ENCODE measurements around a stretch of chr10.

- PRO-cap: unidirectional peak, plus-strand start at chr10:3172274
Observed at GRCh38 chr10:3171954-3172616, 497 bp downstream of the PITRM1 start.

DNA sequence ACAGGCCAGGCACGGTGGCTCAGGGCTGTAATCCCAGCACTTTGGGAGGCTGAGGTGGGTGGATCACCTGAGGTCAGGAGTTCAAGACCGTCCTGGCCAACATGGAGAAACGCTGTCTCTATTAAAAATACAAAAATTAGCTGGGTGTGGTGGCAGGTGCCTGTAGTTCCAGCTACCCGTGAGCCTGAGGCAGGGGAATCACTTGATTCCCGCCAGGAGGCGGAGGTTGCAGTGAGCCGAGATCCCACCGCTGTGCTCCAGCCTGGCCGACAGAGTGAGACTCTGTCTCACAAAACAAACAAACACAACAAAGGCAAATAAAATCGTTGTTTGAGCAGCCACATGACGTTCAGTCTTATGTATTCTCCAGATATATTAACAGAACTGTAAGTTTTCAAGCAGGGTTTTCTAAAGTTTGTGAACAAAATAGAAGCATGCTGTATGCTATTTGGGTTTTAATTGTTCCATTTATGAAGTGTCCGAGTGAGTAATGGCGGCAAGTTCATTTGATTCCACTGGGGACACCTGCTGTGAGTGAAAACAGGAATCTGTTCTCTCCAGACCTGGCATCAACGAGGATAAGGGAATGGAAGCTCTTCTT lies 122.4 kb upstream of the PITRM1 start:
- PRO-cap: no peak

DNA sequence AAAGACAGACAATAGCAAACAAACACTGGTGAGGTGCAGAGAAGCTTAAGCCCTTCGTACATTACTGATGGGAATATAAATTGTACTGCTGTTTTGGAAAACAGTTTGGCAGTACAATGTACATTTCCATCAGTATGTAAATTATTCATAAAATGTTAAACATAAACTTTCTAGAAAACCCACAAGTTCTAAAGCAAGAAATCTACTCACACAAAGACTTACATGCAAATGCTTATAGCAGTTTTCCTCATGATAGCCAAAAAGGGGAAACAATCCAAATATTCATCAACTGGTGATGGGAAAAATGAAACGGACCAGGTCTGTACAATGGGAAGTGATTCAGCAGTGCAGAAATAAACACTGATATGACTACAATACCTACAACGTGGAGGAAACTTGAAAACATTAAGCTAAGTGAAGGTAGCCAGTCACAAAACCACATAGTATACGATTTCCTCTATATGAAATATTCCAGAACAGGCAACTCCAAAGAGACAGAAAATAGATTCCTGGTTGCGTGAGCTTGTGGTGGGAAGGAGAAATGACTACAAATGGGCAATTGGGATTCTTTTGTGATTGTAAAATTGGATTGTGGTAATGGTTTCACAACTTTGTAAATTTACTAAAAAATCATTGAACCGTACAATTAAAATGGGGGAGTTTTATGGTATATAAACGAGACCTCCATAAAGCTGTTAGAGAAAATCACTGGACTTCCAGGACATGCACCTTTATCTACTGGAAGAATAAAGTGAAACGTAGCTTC lies 263.1 kb upstream of the PITRM1 start:
- PRO-cap: bidirectional peak, plus-strand start at position 489 of the sequence, minus-strand start at position 258 of the sequence

DNA sequence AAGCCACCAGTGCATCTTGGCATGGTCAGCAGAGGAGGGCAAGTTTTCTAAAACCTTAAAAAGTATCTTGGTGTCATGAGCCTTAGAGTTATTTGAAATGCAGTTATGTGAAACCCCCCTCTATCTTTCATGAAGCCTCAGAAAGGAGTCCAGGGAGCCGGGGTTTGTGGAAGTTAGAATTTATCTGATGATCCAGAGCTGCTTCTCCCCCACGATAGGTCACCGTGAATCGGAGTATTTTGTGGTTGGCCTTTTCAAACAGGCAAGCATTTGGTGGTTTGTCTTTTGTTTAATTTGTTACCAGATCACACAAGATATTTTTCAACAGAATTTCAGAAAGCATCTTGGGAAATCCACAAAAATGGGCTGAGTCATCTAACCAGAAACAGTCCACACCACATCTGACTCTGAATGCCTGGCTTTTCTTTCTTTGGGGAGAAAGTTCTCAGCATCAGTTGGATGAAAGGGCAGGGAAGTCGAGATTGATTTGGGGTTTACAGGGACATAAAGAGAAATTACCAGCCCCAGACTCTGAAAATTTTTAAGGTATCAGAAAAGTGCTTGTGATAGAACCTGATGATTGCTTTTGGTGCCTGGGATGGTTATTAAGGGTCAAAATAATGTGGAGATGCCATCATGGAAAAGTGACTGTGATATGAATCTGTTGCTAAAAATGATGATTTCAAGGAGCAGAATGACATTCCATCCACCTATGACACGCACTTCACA lies 295.7 kb upstream of the PITRM1 start:
- PRO-cap: no peak

DNA sequence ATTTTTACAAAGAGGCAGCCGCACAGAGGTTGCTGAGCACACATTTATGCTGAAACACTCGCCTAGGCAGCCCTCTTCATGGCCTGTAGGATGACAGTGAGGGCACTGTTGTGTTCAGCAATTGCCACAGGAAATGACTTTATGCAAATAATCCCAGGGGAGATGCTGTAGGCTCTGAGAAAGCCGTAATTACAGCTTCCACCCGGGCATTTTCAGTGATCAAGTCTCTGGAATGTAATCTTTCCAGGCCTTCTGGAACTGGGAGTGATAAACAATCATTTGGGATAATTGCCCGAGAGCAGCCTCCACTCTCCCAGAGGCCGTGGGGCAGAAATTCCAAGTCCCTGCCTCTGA lies 300.5 kb downstream of the KLF6 start:
- PRO-cap: bidirectional peak, plus-strand start at position 215 of the sequence, minus-strand start at position 85 of the sequence

DNA sequence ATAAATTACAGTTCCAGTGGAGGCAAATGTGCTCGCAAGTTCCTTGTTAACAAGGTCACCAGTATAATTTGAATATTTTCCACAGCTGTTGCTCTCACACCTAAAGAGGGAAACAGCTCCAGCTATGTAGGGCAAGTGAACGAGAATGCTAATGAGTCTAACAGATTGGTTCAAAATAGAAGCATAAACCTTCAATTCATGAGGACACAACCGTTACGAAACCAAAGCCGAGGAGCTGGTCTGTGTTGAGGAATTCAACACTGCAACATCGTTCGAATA lies 161.3 kb downstream of the KLF6 start:
- PRO-cap: unidirectional peak, plus-strand start at position 219 of the sequence

GRCh38 chr10:3762735-3763613 lies 22.0 kb downstream of the KLF6 start:
- PRO-cap: no peak

- PRO-cap: no peak
Observed at GRCh38 chr10:3763843-3764520, 21.0 kb downstream of the KLF6 start.

DNA sequence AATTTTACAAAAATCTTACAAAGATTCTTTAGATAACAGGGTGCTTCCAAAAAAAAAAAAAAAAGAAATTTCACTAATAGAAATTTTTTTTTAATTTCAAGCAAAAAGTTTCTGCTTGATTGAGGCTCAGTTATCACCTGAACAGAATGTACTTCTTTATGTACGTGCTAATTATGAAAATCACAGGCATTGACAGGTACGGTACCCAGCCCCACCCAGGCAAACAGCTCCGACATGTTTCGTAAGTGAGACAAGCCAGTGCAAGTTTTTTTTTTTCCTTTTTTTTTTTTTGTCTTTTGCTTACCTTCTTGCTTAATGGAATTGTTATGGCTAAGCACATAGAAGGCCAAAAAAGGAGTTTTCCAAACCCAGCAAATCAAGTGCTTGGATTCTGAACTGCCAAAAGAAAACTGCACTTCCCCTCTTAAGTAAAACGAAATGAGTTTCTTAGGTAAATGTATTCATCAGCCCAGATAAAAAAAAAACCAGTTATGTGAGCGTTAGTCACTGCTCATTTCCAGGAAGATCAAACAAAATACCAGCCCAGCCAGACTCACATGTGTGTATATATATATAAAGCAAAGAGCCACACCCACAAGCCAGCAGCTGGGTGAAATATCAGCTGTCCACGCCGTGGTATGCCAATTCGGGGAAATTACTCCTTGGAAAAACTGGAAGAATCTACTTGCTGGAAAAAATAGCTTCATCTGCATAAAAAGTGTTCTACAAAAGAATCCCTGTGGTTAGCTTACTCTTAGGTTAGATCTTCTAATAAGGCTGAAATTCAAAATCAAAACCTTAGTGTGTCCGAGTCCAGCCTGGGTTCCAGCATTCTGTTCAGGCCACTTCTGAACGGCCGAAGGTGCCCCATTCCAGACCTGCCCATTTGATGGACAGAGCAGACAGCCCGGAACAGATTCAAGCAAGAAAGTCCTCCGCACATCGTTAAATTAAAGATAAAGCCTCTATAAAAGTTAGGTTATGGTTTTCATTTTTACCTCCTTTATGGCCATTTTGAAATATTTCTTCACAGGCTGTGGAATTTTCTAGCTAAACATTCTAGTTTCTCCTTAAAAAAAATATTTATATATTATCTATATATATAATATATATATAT lies 8.0 kb downstream of the KLF6 start:
- PRO-cap: bidirectional peak, plus-strand start at position 597 of the sequence, minus-strand start at position 435 of the sequence

DNA sequence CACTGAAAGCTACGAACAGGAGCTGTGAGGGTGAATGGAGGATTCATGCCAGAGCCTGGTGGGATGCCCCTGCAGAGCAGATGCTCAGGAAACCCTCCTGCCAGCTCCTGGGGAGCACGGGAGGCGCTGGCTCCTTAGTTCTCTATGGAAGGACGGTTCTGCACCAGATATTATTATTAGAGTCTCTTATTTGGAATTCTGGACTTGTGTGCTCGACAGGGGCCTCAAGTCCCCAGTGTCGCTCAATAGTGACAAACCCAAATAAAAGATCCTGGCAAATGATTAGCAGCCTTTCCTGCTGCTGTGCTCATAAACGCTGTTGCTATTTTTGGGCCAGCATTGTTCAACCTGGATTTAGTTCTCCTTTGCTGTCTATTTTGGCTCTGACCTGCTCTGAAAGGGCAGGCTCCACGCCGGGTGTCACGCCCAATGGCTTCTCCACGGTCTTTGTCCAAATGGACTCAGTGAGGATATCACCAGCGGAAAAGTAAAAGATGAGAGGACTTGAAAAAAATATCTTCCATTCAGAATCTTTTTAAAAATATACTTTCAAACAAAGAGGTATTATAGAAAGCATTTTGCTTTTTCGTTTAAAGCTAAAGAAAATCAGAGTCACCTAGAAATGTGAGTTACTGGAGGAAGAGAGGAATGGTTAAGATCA lies 23.1 kb upstream of the KLF6 start:
- PRO-cap: no peak

- PRO-cap: no peak
Observed at GRCh38 chr10:3852014-3852210, 66.9 kb upstream of the KLF6 start.

DNA sequence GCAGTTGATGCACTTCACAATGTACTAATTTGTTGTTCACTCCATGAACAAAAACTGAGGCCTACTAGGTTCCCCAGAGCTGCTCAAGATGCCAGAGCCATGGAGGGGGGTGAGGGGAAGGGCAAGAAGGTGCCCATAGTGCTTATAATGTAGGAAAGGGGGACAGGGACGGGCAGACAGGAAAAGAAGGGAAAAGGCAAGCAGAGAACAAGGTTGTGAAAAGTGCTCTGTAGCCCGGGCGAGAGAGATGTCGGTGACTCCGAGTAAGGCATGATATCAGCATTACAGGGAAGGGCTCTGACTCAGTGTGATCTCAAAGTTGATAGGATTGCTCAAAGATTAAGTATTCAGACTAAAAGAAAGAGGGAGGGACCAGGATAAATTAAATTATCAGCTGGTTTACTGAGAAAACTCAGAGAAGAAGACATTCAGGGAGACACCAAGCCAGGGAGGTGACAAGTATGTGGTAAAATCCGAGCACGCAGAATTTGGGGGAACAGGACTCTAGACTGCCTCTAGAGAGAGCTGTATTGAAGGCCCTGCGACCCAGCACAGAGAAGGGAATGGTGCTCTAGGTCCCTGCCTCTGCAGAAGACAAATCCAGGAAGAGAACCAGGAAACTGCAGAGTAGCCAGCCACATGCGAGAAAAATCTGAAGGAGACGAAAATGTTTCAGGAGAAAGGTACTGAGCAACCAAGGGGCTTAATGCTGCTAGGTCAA lies 157.7 kb upstream of the KLF6 start:
- PRO-cap: no peak

GRCh38 chr10:4061967-4062509 lies 277.0 kb upstream of the KLF6 start:
- PRO-cap: no peak

GRCh38 chr10:4081639-4082134 lies 296.7 kb upstream of the KLF6 start:
- PRO-cap: no peak

GRCh38 chr10:4197035-4197323 lies 412.0 kb upstream of the KLF6 start:
- PRO-cap: no peak

GRCh38 chr10:4661498-4662385 lies 164.3 kb upstream of the AKR1E2 start:
- PRO-cap: no peak

DNA sequence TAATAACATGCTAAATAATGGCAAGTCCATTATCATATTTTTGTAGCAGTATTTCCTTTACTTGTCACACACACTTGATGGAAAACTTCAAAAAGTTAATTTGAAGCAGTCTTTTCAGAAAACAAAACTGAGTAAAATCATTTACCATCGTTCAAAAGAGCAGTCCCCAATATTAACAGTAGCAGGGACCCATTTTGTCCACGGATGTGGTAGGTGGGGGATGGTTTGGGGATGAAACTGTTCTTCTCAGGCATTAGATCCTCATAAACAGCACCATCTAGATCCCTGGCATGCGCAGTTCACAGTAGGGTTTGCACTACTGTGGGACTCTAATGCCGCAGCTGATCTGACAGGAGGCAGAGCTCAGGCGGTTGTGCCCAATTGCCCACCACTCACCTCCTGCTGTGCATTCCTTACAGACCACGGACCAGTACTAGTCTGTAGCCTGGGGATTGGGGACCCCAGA lies 163.5 kb upstream of the AKR1E2 start:
- PRO-cap: no peak

GRCh38 chr10:4850308-4850843 lies 24.4 kb downstream of the AKR1E2 start:
- PRO-cap: no peak

DNA sequence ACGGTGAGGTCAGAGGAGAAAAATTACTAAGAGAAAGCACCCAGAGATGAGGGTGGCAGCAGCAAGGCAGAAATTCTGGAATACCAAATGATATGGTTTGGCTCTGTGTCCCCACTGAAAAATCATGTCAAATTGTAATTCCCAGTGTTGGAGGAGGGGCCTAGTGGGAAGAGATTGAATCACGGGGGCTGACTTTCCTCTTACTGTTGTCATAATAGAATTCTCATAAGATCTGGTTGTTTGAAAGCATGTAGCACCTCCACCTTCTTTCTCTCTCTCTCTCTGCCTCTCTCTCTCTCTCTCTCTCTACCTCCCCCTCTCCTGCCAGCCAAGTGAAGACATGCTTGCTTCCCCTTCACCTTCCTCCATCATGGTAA lies 19.3 kb upstream of the AKR1C1 start:
- PRO-cap: no peak

- PRO-cap: no peak
Observed at GRCh38 chr10:4983601-4984190, 20.0 kb downstream of the AKR1C2 start.

Data from bronchial lymph node (tissue), 1 donor.